ENCODE measurements around a stretch of chr1.

- PRO-cap, 2 experiments = no peak in any of the 2 experiments
- RAMPAGE, long total RNA, 4 experiments = start-site peak on the minus strand in 1 of 4 experiments, at chr1:90927021-90927260 at its widest, 11 reads per replicate
These were observed 95.0 kb downstream of the ZNF644 start for GRCh38 chr1:90926810-90927278.

- PRO-cap, 2 experiments = no peak in any of the 2 experiments
- RAMPAGE, long total RNA, 4 experiments = no peak in any of the 4 experiments
These were observed 14.3 kb downstream of the ZNF644 start for GRCh38 chr1:91007469-91008041.

- PRO-cap, 2 experiments = peak in 2 of 2 experiments; most common plus-strand start chr1:91021576 (in 1); most common minus-strand start chr1:91021463 (in 1)
- RAMPAGE, long total RNA, 4 experiments = no peak in any of the 4 experiments
These were observed 640 bp downstream of the ZNF644 start for GRCh38 chr1:91020940-91021849.

DNA sequence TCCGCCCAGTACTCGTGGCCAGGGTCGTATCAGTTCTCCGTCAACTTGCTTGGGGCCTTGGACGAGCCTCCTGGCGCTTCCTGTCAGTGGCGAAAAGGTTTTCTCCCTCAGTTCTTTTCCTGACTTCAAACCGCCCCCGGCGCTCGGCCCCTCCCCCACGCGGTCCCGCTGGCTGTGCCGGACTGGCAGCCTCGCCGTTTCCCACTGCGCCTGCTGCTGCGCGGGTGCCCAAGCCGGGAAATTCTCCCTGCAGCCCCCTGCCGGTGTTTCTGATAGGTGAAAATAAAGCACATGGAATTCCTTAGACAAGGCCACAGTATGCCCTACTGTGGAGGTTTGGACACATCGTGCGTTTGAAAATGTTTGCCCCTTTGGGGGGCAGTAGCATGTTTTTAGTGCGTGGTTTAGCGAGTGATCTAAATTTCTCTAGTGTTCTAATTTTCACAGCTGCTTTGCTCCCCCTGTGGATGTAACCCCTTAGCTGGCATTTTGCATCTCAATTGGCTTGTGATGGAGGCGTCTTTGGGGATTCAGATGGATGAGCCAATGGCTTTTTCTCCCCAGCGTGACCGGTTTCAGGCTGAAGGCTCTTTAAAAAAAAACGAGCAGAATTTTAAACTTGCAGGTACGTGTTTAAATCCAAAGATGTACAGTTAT is 684 bp downstream of the CDC7 start:
- PRO-cap, 2 experiments = peak in 1 of 2 experiments; most common minus-strand start position 206 of the sequence (in 1)
- RAMPAGE, long total RNA, 4 experiments = no peak in any of the 4 experiments

DNA sequence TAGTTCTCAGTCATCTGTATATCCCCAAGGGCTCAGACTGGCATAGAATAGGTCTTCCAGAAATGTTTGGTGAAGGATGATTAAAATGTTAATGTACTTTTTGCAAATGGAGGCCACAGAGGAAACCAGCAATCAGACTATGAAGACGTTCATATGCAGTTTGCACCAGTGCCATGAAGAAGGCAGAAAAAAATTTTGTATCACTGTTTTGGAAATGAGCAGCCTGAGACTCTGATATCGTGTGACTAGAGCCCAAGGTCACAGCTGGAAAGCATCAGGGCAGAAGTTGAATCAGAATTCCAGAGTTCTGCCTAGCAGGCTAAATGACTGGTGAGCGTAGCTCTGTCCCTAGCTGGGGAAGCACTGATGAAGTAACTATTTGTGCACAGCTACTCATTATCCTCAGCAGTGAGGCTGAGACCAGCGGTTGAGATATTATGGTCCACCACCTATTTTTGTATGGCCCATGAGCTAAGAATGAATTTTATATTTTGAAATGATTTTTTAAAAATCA is 186.4 kb downstream of the TGFBR3 start:
- PRO-cap, 2 experiments = no peak in any of the 2 experiments
- RAMPAGE, long total RNA, 4 experiments = no peak in any of the 4 experiments

GRCh38 chr1:91731756-91732268 is 154.1 kb downstream of the TGFBR3 start:
- PRO-cap, 2 experiments = peak in 1 of 2 experiments; most common minus-strand start chr1:91731966 (in 1)
- RAMPAGE, long total RNA, 4 experiments = no peak in any of the 4 experiments

GRCh38 chr1:91884645-91885803 is 927 bp downstream of the TGFBR3 start:
- PRO-cap, 2 experiments = peak in 1 of 2 experiments; most common plus-strand start chr1:91884922 (in 1); most common minus-strand start chr1:91885446 (in 1)
- RAMPAGE, long total RNA, 4 experiments = no peak in any of the 4 experiments

DNA sequence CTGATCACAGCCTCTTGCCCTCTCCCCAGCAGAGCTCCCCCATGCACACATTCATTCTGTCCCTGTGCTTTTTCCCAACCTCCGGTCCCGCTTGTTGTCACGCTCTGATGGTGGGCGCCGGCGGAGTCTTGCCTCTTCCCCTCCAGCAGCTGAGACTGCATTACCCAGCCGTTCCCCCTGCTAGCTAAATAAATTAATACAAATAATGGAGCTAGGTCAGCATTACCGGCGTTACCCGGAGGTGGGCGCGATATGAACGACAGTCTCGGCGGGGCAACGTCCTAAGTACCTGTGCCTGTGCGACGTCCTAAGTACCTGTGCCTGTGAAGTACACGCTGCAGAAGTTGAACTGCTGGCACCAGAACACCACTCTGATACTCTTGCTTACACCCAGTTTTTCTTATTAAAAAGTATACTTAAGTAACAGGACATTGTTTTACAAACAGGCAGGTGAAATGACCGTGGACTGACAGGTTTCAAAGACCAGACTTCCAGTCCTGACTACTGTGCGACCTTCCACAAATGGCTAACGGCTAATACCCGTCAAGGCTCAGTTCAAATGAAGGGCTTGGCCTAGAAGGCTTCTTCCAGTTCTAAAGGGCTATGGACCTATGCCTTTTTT is 781 bp upstream of the TGFBR3 start:
- PRO-cap, 2 experiments = no peak in any of the 2 experiments
- RAMPAGE, long total RNA, 4 experiments = no peak in any of the 4 experiments

DNA sequence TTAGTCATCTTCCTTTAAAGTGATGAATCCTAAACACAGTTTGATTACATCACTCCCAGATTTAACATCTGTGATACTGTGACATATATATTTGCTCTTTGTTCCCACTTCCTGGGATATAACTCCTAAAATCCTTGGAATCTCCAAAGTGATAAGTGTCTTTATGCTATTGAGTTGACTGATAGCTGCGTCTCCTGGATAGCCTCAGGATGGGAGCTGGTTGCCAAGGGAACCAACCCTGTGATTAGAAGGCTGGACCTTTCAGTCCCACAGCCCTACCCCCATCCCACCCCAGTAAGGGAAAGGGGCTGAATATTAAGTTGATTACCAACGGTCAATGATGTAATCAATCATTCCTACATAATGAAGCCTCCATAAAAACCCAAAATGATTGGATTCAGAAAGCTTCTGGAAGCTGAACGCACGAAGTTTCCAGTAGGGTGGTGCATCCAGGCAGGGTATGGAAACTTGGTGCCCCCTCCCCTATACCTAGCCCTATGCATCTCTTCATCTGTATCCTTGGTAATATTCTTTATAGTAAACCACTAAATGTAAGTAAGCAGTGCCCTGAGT is 21.4 kb downstream of the GLMN start:
- PRO-cap, 2 experiments = no peak in any of the 2 experiments
- RAMPAGE, long total RNA, 4 experiments = no peak in any of the 4 experiments

DNA sequence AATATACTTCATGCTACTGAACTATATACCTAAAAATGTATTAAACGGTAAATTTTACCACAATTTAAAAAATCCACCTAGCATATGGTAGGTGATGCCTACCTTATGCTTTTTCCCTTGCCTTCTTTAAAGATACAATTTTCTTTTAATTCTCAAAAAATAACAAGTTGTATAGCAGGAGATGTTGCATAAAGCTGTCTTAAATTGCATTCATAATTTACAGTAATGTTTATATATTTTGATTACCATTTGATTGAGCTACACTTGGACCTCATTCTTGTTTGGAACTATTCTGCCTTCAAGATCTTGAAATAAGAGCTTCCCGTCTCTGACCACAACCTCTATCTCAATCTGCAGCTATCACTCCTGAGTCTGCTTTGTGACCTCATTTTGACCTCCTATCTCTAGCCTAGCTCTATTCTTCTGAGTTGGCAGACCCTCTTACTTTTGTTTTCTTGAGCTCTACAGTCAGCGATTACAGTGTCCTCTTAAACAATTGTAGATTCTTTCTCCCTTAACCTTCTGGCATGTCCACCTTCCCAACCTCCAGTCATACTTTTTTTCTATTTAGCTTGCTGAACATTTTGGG is 18.9 kb downstream of the RPAP2 start:
- PRO-cap, 2 experiments = no peak in any of the 2 experiments
- RAMPAGE, long total RNA, 4 experiments = no peak in any of the 4 experiments

DNA sequence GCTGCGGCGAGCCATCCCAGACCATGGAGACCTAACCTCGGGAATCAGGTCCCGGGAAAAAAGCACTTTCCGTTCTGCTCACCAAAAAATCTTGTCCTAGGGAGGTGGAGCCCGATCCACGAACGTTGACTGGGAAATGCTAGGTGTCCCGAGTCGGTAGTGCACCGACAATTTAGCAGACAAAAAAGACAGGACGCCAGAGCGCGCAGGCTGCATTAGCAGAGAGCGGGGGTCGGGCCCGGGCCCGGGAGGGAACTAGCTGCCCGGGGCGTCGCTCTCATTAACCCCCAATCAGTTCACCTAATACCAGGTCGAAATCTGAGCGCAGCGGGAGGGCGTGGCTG is 2.4 kb downstream of the GFI1 start:
- PRO-cap, 2 experiments = no peak in any of the 2 experiments
- RAMPAGE, long total RNA, 4 experiments = no peak in any of the 4 experiments

DNA sequence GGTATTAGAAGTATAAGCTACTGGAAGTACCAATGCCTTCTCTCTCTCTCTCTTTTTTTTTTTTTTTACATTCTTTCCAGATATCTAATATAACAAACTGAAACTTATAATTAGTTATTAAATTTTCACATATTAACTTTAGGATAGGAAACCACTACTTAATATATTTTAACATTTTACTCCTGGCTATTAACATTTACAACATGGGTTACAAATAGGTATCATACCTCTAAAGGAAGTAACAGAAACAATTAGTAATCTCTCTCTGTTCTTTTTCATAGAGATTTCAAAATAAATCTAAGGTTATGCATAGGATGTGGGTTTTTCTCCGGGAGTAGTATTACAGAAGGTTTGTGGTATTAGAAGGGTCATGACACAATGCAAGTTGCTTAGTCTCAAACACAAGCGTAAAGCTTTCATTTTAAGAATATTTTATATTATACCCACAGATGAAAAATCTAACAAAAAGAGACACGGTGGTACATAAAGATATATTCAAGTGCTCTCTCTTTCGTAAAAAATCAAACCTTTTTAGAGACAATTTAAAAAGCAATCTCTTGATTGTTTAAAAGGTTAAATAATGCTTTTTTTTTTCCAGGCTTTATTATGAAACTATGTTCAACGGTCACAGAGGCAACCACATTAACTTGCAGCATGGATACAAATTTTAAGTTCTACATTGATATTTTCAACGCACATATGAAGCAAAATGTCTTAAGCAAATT is 97.1 kb upstream of the GFI1 start:
- PRO-cap, 2 experiments = no peak in any of the 2 experiments
- RAMPAGE, long total RNA, 4 experiments = no peak in any of the 4 experiments

- PRO-cap, 2 experiments = no peak in any of the 2 experiments
- RAMPAGE, long total RNA, 4 experiments = start-site peak on the minus strand in 1 of 4 experiments, at chr1:92647240-92647291 at its widest, 22 reads per replicate
These were observed 137.6 kb downstream of the EVI5 start for GRCh38 chr1:92647060-92647979.

DNA sequence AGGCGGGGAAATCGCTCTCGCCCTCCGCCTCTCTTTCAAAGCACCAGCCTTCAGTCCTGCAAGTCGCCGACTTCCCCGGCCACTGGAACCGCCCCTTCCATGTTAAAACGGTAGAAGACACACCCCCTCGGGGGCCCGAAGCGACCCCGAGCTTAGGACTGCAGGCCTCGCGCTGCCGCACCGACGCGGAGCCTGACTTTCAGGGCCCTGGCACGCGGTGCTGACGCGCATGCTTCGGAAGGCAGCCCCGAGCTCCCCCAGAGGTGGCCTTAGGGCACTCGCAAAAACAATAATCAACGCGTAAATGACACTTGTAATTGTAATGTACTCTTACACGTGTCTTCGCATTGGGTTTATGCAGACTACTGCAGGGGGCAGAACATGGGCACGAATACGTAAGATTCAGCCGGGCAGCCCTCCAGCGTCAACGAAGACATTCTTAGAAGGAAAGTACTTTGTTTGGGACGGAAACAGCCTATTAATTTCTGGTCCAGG is 378 bp upstream of the EVI5 start:
- PRO-cap, 2 experiments = peak in 2 of 2 experiments; most common plus-strand start position 53 of the sequence (in 1); most common minus-strand start position 37 of the sequence (in 1)
- RAMPAGE, long total RNA, 4 experiments = no peak in any of the 4 experiments

DNA sequence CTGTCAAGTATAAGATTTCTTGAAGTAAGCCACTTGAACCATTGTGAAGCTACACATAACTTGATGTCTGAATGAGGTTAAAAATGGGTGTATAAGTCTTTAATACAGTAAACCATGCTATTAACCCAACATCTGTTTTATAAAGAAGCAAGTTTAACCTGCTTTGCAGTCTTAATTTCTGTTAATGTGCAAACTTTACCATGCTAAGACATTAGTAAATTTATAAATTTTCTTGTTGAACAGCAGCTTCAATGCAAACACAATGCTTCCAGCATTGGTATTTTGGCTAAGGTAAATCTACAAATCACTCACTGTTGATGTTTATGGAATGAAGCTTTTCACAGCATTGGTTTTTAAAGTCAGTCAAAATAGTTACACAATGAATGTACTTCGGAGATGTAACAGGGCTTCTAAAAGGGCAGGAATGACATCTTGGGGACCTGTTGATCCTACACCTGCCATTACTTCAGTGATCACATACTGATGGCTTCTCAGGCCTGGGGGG is 11.0 kb downstream of the RPL5 start:
- PRO-cap, 2 experiments = no peak in any of the 2 experiments
- RAMPAGE, long total RNA, 4 experiments = no peak in any of the 4 experiments

DNA sequence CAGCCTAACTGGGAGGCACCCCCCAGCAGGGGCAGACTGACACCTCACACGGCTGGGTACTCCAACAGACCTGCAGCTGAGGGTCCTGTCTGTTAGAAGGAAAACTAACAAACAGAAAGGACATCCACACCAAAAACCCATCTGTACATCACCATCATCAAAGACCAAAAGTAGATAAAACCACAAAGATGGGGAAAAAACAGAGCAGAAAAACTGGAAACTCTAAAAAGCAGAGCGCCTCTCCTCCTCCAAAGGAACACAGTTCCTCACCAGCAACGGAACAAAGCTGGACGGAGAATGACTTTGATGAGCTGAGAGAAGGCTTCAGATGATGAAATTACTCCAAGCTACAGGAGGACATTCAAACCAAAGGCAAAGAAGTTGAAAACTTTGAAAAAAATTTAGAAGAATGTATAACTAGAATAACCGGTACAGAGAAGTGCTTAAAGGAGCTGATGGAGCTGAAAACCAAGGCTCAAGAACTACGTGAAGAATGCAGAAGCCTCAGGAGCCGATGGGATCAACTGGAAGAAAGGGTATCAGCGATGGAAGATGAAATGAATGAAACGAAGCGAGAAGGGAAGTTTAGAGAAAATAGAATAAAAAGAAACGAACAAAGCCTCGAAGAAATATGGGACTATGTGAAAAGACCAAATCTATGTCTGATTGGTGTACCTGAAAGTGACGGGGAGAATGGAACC is 62.5 kb downstream of the FNBP1L start:
- PRO-cap, 2 experiments = no peak in any of the 2 experiments
- RAMPAGE, long total RNA, 4 experiments = no peak in any of the 4 experiments

DNA sequence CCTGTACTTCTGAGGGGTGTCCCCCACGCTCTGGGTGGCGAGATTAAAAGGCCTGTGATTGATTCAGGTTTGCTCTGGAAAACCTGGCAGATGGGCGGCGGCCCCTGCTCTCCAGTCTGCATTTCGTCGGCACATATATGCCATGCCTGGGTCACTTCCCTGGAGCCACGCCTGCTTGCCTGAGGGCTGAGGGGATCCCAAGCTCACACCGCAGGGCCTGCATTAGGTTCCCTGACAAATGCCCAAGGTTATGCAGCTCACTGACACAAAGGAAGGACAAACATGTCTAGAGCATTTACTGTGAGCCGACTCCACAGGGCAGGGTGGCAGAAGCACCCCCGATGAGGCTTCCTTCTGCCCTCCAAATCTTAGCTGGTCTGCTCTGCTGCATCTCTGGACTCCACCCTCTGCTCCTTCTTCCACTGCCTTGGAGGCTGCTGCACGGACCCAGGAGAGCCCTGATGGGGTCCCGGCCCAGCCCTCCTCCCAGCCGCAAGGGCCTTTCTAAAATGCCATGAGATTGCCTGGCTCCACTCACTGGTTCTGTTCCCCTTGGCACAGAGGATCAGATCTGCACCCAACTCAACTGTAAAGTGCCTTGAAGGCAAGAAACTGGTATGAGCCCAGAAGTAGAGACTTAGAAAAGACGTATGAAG is 103.8 kb downstream of the BCAR3 start:
- PRO-cap, 2 experiments = no peak in any of the 2 experiments
- RAMPAGE, long total RNA, 4 experiments = no peak in any of the 4 experiments

DNA sequence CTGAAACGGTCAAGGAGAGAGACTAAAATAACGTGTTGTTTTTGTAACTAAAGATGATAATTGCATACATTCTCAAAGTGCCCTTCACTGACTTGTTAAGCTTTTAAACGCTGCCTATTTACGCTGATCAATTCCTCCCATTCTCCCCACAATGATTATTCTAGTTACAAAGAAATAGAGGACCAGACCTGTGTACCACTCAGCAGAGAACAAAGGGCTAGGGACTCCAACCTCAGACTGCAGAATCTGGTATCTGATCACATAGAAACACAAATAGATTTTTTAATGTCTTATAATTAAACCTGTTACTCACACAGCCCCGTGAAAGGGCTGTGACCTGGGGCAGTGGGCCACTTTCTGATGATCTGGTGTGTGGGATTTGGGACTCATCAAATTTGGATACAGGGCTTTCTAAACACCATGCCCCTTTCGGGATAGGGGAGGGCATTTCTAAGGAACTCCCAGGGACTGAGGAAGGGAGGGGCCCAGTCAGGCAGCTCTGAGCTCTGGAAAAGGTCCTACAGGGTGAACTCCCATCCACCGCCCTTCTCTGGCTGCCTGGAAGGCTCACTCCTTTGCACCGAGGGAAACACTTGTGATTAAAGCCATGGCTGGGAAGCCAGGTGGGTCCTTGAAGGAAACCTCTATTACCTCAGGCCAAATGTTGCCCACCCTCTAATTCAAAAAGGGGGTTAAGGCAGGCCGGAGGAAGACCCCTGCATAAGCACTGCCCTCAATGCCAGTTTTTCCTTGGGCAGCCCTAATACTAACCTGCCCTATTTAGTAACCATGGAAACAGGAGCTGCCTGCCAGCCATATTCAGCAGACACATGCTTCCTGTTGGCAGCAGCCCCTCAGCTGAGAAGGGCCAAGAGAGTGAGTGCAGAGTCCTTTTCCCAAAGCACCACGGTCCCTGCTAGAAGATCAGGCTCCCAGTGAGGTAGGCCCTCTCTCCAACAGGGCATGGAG is 65.0 kb downstream of the BCAR3 start:
- PRO-cap, 2 experiments = no peak in any of the 2 experiments
- RAMPAGE, long total RNA, 4 experiments = no peak in any of the 4 experiments

GRCh38 chr1:93676409-93676974 is 5.1 kb downstream of the BCAR3 start:
- PRO-cap, 2 experiments = peak in 1 of 2 experiments; most common plus-strand start chr1:93676689 (in 1); most common minus-strand start chr1:93676522 (in 1)
- RAMPAGE, long total RNA, 4 experiments = no peak in any of the 4 experiments

DNA sequence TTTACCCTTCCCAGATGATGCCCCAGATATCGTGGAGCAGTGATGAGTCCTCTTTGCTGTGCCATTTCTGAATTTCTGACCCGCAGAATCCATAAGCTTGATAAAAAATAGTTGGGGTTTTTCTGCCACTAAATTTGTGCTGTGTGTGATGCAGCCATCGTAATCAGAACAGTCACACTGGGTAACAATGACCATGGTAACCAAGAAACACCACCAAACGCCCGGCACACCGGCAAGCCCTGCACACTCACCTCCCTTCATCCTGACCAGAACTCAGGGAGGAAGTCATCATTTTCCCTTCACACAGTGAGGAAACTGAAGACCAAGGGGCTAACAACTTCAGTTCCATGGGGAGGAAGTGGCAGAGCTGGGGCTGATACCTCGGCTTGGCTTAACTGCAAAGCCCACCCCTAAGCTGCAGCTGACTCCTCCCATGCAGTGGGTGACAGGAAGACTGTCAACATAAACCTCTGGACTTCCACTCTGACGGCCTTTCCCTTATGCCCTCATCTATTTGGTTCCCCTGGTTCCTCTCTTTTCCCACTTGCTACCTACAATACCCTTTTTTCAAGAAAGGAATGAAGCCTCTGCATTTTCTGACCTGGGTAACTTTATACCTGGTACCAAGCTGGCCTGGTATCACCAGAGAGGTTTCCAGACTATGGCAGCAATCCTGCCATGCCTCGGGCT is 69.4 kb upstream of the BCAR3 start:
- PRO-cap, 2 experiments = no peak in any of the 2 experiments
- RAMPAGE, long total RNA, 4 experiments = no peak in any of the 4 experiments